Sternocleidomastoid (tissue), 1 donor: Measurements from ENCODE around the genes H3-5 and ALG10.

GRCh38 chr12:31524726-31525346 lies 66.1 kb downstream of the DENND5B start:
- PRO-cap, result no peak

GRCh38 chr12:31591370-31592220 lies 659 bp upstream of the DENND5B start:
- PRO-cap, result no peak

DNA sequence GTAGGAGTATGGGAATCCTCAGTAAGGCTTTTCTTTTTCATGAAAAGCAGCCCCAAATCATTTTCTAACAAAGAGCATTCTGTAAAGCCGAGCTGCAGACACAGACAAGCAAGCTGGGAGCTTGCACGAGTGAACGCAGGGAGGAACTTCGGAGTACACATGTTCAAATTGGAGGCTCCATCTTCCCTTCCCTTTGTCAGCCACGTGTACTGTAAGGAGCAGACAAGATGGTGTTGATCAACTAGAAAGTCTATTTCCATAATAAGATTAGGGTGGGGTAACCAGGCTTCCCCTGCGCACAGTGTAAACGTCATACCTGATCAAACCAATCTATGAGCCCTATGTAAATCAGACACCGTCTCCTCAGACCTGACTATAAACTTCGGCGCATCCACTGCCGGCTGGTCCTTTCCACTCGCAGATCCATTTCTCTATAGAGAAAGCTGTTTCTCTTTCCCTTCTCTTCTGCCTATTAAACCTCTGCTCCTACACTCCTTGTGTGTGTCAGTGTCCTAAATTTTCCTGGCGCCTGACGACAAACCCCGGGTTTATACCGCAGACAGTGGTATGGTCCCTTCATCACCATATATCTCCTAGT lies 7.6 kb upstream of the ETFBKMT start:
- PRO-cap, result no peak

DNA sequence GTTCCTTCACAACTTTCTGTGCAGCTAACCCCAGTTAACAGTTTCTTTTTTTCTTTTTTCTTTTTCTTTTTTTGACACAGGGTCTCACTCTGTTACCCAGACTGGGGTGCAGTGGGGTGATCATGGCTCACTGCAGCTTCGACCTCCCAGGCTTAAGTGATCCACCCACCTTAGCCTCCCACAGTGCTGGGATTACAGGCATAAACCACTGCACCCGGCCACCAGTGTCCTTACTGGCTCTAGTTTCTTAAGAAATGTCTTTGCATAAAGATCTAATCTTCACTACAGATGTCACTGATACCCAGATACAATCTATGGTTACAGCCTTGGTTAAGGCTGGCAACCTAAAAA lies 27.4 kb downstream of the ETFBKMT start:
- PRO-cap, result no peak

DNA sequence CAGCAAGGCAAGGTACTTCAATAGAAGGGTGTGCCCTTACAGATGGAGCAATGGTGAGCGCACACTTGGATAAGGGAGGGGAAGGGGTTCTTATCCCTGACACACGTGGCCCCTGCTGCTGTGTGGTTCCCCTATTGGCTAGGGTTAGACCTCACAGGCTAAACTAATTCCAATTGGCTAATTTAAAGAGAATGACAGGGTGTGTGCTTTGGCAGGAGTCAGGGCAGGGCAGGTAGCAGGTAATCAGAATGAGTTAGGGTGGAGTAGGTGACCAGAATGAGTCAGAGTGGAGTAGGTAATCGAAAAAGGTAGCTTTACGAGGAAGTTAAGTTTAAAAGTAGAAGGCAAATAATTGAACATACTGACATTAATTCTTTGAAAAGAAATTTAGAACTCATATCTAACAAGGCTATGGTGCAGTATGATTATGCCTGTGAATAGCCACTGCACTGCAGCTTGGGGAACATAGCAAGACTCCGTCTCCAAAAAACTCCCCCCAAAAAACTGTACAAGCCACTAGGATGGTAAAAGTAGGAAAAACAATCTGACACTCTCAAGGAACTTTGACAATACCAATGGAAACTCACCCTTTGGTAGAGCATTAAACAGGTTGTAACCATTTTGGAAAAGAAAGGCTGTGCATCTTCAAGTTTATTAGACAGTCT lies 15.7 kb upstream of the AMN1 start:
- PRO-cap, result no peak

GRCh38 chr12:31791628-31792462 lies at the start of gene H3-5:
Gene H3-5 (minus strand): TSS chr12:31792298.
- PRO-cap, result no peak

DNA sequence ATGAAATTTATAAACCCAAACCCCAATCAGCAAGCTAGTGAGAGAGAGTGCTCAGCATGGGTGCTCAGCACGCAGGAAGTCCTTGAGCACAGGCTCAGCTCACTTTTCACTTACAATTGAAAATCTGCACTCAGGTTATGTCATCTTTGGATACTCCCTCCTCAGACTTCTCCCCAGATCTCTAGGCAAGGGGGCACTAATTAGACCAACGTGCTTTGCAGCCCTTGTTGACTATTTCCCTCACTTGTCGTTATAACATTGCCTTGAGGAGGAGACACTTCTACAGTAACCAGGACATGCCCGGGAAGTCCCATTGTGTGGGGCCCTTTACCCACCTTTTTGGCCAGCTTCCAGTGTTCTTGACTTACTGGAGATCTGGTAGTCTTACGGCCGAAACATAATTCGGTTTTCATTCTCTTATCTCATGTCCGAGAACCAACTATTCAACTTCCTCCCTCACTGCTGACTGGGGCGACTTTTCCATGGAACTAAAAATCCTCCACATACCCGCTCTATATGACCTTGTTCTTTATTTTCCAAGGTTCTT lies 5.4 kb upstream of the H3-5 start:
- PRO-cap, result no peak

DNA sequence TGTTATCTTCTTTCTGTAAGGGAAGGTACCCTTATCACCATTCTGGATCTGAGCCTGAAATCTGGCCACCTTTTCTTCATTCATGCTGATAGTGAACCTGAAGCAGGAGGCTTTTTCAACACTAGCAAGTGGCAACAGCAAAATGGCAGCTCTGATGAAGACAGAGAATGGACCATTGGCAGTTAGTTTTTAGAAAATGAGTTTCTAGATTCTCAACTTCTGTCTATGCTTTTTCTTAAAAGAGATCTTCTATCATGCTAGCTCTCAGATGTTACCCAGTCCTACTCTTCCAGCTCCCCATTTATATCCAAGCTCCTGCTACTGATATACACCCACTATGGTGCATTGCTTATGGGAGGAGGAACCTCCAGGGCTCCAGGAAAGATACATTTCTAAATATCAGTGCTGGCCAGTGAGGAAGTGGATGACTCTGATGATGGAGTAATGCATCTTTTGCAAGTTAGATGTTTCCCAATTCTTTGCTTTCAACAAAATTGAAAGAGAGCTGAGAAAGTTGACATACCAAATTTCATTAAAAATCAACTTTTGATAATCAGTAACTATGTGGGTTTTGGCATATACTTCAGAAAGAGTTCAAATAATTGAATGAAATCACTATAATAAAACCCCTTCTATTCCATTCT lies 61.3 kb upstream of the H3-5 start:
- PRO-cap, result no peak

- PRO-cap, result no peak
These were observed 30.6 kb upstream of the RESF1 start for GRCh38 chr12:31928575-31929003.

DNA sequence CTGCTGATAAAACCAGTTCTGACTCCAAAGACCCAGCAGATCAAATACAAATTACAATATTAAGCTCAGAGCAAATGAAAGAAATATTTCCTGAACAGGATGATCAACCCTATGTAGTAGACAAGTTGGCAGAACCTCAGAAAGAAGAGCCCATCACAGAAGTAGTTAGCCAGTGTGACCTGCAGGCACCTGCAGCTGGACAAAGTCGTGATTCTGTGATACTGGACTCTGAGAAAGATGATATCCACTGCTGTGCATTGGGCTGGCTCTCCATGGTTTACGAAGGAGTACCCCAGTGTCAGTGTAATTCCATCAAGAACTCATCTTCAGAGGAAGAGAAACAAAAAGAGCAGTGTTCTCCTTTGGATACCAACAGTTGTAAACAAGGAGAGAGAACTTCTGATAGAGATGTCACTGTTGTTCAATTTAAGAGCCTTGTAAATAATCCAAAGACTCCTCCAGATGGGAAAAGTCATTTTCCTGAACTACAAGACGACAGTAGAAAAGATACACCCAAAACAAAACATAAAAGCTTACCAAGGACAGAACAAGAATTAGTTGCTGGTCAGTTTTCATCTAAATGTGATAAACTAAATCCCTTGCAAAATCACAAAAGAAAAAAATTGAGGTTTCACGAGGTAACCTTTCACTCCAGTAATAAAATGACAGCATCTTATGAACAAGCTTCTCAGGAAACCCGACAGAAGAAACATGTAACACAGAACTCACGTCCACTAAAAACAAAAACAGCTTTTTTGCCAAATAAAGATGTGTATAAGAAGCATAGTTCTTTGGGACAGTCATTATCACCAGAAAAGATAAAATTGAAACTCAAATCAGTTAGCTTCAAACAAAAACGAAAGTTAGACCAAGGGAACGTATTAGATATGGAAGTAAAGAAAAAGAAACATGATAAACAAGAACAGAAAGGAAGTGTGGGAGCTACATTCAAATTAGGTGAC lies 25.3 kb downstream of the RESF1 start:
- PRO-cap, result no peak

DNA sequence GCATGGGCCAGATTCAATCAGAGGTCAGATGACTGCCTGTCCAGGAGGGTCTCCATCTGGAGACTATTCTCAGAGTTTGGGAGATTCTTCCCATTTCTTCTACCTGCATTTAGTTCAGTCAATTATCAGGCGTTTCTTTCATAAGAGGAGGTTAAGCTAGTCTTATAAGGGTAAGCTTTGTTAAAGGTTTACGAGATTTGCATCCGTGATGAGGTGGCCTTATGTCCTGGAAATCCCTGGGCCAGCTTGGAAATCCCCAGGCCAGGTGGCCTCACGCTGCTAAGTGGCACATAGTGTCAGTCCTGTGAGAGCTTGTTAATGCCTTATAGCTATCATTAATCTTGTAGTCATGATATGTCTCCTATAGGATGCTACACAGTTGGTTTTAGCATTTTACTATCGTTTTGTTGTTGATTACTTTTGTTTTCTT lies 145.8 kb downstream of the BICD1 start:
- PRO-cap, result no peak

- PRO-cap, result no peak
These were observed 125.6 kb upstream of the FGD4 start for GRCh38 chr12:32273609-32274212.

GRCh38 chr12:32390533-32391397 lies 8.6 kb upstream of the FGD4 start:
- PRO-cap, result no peak

- PRO-cap, result no peak
These were observed 51.5 kb downstream of the FGD4 start for GRCh38 chr12:32450862-32451194.

- PRO-cap, result no peak
These were observed 98.4 kb downstream of the FGD4 start for GRCh38 chr12:32497762-32498132.

DNA sequence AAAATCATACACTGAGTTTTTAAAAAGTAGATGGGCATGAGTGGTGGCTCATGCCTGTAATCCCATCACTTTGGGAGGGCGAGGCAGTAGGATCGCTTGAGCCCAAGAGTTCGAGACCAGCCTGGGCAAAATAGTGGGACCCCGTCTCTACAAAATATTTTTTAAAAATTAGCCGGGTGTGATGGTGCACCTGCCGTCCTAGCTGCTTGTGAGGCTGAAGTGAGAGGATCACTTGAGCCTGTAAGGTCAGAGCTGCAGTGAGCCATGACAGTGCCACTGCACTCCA lies 128.8 kb upstream of the DNM1L start:
- PRO-cap, result no peak

- PRO-cap, result no peak
These were observed 81.4 kb upstream of the SYT10 start for GRCh38 chr12:33520990-33521438.

- PRO-cap, result unidirectional peak, plus-strand start at chr12:34022496; unidirectional peak, plus-strand start at chr12:34022581
These were observed at the start of gene ALG10 for GRCh38 chr12:34022014-34022870. Gene ALG10 (plus strand): TSS chr12:34022496.

- PRO-cap, result no peak
These were observed 263.0 kb upstream of the ALG10B start for GRCh38 chr12:38053518-38054052.

GRCh38 chr12:38823133-38823752 lies 82.1 kb downstream of the CPNE8 start:
- PRO-cap, result no peak